Non-pigmented ciliary epithelial cell (primary cell): ENCODE results near the genes DCC and CCDC68.

- RRBS = no CpG with 5 or more reads among the region's 5 CpGs
These were observed 66.3 kb upstream of the DCC start for GRCh38 chr18:52273776-52274030.

DNA sequence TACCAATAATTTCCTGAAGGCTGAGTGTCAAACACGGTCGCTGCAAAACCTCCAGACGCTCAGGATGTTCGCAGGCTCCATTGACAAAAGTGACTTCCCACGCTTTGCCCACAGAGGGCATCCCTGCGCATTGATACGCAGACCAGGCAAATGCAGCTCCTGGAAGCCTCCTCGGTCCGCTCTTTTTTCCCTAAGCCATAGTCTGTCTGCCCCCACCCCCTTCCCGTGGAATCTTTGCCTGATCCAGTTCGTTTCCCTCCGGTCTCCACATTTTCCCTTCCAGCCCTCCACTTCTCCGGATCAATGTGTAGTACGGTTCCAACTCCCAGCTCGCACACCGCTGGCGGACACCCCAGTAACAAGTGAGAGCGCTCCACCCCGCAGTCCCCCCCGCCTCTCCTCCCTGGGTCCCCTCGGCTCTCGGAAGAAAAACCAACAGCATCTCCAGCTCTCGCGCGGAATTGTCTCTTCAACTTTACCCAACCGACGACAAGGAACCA lies at the start of gene DCC:
Gene DCC, plus strand, starts transcription at position 333 of the 500 bp plus-strand sequence.
- RRBS = no CpG with 5 or more reads among the region's 27 CpGs

DNA sequence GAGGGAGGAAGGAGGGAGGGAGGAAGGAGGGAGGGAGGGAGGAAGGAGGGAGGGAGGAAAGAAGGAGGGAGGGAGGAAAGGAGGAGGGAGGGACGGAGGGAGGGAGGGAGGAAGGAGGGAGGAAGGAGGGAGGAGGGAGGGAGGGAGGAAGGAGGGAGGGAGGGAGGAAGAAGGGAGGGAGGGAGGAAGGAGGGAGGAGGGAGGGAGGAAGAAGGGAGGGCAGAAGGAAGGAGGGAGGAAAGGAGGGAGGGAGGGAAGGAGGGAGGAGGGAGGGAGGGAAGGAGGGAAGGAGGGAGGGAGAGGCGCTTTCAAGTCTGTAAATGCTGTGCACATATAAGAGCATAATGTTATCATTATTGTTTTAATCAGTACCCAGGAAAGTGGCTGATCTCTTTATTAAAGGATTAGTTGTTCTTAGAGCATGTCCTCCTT lies 363.2 kb downstream of the MBD2 start:
- RRBS = no CpG with 5 or more reads among the region's 2 CpGs

DNA sequence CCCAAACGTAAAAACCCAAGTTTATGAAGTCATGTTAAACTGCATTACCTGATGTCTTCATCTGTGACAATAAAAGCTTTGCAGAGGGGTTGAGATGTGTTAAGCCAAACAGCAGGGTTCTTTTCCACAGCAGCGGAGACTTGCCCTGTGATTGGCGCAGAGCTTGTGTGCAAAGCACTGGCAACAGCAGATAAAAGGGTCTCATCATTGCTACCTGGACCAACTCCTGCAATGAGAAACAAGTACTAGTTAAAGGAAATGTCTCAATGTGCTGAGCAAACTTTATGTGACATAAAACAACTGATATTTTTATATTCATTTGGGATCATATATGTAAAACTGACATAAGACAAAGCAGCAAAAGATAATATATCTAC lies 60.0 kb downstream of the MBD2 start:
- RRBS = no CpG with 5 or more reads among the region's 3 CpGs

DNA sequence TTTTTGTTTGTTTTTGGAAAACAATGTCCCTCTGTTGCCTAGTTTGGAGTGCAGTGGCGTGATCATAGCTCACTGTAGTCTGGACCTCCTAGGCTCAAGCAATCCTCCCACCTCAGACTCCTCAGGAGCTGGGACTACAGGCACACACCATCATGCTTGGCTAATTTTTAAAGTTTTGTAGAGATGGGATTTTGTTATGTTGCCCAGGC lies 7.2 kb upstream of the POLI start:
- RRBS = no CpG with 5 or more reads among the region's 1 CpG

DNA sequence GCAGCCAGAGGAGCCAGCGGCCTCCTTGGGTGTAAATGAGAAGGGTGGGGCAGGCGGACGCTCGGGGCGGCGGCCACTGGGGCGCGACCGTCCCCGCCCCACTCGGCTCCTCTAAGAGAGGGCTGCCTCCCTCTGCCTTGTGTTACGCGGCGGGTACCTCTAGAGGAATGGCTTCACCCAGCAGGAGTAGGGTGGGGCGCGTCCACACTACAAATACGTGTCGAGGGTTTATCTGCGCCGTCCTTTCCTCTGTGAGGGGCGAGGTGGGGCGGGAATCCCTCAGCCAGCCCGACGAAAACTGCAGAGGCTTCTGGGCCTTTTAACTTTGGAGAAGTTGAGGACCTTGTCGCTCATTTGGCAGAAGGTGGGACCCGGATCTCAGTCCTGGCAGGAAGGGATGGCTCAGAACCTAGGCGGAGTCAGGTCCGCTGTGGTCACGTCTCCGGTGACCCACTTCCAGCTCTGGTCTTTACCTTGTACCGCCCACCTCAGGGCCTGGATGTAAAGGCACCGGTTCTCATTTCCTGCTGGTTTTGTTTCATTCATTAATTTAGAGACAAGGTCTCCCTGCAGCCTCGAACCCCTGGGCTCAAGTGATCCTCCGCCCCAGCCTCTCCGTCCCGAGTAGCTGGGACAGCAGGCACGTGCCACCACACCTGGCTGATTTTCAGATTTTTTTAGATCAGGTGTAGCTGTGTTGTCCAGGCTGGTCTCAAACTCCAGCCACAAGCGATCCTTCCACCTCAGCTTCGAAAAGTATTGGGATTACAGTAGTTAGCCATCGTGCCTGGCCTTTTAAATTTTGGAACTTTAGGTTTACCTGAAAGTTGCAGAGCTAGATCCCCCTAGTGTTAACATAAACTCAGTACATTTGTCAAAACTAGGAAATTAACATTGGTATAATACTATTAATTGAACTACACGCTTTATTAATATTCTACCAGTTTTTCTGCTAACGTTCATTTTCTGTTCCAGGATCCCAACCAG lies 645 bp downstream of the POLI start:
- RRBS = 3% methylated on average over 7 of the region's 42 CpGs

- RRBS = 2% methylated on average over 6 of the region's 21 CpGs
These were observed 420 bp downstream of the STARD6 start for GRCh38 chr18:54357134-54357741.

DNA sequence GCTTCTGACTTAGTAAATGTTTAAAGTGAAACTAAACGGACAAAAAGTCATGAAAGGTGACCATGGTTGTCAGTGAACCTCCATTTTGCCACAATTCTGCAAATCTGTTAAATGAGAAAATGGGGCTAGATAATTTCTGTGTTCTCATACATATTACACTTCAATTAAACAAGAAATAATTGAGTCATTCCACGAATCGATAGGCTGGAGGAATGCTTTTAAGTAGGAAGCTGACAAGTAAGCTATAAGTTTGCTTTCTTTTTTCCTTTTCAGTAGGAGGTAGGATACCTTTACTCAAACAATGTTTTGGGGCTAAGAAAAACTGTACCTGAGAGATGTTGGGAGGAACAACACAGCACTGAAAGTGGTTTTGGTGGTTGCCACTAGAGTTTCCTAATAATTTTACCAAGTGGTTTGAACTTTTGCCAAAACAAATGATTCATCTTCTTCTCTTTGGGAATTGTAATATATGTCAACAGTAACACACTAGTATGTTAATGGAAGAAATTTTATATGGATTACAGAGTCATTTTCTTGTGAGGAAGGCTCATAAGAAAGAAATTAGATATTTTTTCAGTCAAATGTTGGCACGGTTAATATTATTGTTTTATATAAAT lies 17.2 kb downstream of the DYNAP start:
- RRBS = no CpG with 5 or more reads among the region's 4 CpGs

DNA sequence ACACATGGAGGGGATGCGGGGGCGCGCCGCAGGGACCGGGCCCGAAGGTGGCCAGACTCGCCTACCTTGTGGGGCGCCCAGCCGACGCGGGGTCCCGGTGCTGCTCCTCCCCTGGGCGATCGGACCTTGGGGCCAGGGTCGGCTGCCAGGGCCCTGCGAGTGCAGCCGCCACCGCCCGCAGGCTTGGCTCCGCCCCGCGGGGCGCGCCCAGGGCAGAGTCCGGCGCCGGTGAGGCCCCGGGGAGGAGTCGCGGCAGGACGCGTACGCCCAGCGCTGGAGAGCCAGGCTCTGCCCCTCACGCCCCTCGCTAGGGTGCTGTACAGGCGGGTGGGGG lies at the start of gene CCDC68:
Gene CCDC68, minus strand, starts transcription at position 191 of the 334 bp plus-strand sequence.
- RRBS = 4% methylated on average over 8 of the region's 37 CpGs

DNA sequence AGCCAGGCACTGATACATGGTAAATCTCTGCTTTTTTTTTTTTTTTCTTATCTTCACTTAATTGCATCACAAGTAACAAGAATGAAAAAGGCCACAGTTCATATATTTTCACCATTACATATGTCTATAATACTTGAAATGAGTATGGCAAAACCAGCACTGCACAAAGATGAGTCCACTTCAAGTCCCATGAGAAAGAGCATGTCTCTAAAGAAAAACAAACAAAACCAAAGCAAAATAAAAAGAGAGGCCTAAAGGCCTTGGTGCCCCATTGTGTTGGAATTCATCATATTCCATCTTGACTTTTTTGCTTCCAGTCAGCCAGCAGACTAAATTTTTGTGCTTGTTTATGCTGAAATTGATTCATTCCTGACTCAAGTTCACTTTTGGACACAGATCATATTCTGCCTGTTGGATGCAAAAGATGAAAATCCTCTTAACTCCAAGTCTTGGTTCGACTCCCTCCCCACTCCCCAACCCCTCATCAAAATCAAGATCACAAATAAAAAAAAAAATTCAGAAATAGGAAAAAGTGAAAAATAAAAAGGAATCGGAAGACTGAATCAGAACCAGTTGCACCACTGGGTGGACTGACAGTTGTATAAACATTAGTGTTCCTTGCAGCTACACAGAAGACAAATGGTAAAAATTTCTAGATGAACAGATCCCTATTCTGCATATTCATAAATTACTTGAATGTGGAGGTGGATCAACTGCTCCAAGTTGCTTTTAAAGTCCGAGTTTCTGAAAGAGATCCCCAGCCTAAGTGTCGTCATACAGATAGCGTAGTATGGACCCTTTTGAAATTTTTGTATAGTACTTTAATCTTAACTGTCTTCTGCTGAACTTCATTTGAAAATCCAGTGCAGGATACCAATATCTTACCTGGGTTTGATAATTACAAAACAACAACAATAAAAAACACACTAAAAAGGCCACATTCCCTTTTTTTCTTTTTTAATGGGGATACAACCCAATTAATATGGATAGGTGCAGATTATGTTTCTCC lies 265.2 kb upstream of the CCDC68 start:
- RRBS = no CpG with 5 or more reads among the region's 5 CpGs

GRCh38 chr18:55243650-55244472 lies 284.6 kb upstream of the CCDC68 start:
- RRBS = no CpG with 5 or more reads among the region's 9 CpGs

- RRBS = no CpG with 5 or more reads among the region's 5 CpGs
These were observed 295.1 kb upstream of the CCDC68 start for GRCh38 chr18:55254288-55254771.

DNA sequence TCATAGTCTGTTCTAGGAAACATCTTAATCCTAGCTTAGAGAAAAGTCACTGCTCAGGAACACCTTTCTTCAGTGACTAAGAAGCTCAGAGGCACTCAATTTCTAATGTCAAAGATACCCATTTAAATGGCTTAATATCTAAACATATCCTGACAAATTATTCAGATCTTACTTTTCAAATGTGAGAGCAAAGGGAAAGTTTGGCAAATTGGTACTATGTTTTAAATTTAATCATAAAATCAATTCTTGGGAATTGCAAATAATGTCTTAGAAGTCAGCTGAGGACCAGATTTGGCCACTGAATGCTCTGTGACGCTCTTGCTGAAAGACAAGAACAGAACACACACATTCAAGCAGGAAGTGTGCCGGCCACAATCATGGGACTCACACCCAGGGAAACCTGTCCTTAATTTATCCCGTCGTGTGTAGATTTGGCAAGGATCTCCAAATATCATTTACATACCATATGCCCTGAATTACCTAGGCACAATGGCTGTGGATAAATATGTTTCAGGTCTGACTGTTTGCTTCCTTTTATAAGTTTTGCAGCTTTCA lies 253.2 kb downstream of the TCF4 start:
- RRBS = no CpG with 5 or more reads among the region's 4 CpGs

GRCh38 chr18:55400515-55401536 lies 187.2 kb downstream of the TCF4 start:
- RRBS = no CpG with 5 or more reads among the region's 13 CpGs

DNA sequence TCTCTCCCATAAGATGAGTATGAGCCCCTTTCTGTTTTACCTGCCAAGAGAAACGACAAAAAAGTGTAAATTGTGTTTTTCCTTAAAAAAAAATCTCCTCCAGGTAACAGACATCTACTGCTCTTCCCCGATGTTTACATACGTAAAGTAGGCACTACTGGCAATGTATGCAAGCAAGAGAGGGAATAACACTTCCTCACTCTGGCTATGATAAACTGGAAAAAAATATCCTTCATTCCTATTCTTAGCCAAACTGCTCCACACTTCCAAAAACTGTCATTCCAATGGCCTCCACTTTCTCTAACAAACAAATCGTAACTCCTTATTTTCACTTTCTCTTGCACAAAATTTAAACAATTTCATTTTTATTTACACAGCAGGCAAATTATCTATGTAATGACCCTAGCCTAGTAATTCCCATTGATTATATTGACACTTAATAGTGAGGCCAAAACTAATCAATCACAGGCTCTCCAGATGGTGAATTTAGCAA lies 184.5 kb downstream of the TCF4 start:
- RRBS = no CpG with 5 or more reads among the region's 4 CpGs

DNA sequence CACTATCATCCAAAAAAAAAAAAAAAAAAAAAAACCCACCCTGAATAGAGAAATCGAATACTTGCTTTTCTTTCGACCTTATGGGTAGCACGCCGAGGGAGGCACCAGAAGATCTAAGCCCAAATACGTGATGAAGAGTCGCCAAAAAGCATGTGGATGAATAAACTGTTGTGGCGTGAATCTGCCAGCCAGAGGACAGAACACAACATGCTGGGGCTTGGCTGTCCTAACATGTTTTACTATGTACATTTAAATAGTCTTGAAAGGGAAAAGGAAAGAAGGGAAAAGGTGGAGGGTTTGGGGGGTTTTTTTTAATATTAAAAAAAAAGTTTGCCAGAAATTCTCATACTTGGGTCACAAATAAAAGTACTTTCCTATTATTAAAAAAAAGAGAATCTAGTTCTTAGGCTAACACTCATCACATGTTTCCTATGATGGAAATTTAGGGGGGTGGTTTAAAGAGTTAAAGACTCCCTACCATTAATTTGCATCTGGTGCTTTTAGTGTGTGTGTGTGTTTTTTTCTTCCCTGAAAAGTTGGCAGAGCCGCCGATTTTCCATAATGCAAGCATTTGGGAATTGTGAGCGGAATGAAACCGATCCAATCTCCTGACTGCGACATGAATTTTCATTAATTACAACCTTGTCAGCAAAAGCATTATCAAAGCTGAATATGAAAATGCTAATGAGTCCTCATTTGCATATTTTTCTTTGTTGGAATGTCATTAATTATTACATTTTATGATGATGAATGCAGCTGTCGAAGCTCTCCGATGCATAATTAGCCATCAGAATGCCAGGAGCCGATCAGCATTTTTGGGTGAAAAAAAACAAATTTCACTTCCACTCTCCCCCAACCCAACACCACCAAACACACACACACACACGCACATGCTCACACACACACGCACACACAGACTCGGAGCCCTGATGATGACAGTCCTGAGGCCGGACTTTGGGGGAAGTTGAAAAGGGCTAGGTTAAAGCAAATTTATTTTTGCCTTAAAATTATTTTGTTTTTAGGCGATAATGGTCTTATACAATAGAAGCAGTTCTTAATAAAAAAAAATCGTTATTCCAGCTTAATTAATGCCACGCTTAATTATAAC lies 165.5 kb downstream of the TCF4 start:
- RRBS = no CpG with 5 or more reads among the region's 22 CpGs

- RRBS = no CpG with 5 or more reads among the region's 6 CpGs
These were observed 87.8 kb downstream of the TCF4 start for GRCh38 chr18:55500162-55500721.

- RRBS = no CpG with 5 or more reads among the region's 10 CpGs
These were observed 77.3 kb downstream of the TCF4 start for GRCh38 chr18:55510373-55511323.

- RRBS = no CpG with 5 or more reads among the region's 25 CpGs
These were observed 583 bp upstream of the TCF4 start for GRCh38 chr18:55588399-55589150.